Uterus (tissue), 7 donors: ENCODE measurements around a stretch of chr2.

DNA sequence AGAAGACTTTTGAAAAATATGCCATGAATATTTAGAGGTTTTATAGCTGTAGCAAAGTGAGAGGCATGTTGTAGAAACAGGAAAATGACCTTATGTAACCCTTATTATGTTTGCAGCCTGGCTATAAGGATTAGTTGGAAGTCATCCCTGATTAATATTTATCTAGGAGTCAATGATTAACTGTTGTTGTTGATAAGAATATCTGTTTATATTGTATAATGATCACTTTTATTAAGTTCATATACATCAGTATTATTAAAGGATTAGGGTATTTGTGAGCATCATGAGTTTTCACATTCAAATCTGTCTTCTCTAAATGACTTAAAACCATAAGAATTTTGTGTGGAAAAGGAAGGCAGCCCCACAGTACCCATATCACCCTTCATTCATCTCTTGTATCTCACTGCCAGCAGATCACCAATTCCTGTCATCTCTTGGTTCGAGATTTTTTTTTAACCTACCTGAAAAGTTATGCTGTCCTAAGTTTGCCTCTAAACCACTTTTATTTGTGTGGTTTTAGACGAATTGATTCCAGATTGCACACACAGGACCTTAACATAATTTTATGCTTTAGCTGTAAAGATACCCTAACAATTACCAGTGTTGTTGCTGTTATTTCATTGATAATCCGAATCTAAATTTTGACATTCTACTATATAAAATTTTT lies 32.1 kb downstream of the ABCG5 start:
- PRO-cap, 4 experiments: no peak in any of the 4 experiments
- RAMPAGE, long total RNA, 2 experiments: no peak in any of the 2 experiments
- RRBS: no CpG with 5 or more reads among the region's 3 CpGs

DNA sequence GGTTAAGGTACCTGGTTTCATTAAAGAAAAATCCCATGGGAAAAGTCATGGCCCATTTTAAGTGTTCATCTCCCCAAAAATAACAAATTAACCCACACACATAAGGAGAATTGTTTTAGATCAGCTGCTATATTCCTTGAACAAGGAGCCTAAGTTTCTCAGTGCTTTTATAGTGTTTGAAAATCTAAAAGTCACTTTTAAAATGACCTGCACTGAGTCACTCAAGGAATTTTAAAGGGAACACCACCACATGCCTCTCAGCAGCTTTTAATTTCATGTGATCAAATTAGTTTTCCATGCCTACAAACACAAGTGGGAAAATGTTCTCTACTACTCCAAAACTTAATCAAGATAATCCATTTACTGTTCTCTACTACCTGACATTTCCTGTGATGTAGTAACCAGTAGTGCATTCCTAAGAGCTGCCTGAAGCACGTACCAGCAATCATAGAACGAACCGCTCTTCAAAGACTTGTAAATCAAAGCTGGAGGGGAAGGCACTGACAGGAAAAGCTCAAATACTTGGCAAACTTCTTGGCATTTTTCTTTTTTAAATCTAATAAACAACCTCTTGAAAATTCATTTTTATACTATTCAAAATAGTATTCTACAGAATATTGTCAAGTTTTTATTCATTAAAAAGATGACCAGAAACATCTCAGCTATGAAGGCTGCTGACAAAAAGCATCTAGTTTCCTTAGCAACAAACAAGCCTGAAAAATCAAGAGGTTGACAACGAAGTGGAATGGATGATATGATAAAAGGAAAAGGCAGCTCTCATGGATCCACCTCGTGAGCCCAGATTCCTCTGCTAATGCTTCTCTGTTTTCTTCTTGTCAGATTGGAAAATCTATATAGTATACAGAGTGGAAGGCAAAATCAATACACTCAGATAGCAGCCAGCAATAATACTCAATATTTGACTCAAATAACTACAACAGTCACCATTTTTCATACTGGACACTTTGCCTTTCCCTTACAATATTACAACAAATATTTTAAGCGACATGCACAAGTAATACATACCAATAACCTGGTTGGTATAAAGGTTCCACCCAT lies 37.1 kb downstream of the LRPPRC start:
- PRO-cap, 4 experiments: no peak in any of the 4 experiments
- RAMPAGE, long total RNA, 2 experiments: start-site peak on the minus strand in 1 of 2 experiments, centred at position 330 of the sequence, 17 reads per replicate
- RRBS: no CpG with 5 or more reads among the region's 6 CpGs

DNA sequence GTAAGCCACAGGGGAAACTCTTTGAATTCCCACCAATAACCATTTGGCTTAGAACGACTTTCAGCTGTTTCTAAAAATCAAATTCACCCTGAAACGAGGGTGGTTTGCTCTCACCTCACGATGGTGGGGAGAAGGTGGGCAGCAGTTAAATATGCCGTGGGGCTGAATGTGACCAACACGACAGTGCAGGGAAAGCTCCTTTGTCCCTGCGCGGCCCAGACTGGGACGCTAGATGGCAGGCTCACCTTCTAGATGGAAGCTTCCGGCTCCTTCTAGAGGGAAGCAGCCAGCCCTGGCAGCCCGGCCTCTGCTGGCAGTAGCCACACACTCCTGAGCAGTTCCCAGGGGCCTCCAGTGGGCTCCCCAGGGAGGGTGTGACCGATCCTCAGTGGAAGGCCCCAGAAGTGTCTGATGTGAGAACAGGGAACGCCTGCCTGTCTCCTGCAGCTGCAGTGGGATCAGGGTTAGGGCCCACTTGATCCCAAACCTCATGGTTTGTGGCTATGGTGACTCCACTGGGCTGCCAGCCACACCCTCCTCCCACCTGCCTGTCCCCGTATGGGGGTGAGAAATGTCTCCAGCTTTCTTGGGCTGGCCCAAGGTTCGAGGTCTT lies 48.4 kb upstream of the LRPPRC start:
- PRO-cap, 4 experiments: peak in 1 of 4 experiments; most common plus-strand start position 401 of the sequence (in 1); most common minus-strand start position 222 of the sequence (in 1)
- RAMPAGE, long total RNA, 2 experiments: no peak in any of the 2 experiments
- RRBS: 17% methylated on average over 1 of the region's 14 CpGs

DNA sequence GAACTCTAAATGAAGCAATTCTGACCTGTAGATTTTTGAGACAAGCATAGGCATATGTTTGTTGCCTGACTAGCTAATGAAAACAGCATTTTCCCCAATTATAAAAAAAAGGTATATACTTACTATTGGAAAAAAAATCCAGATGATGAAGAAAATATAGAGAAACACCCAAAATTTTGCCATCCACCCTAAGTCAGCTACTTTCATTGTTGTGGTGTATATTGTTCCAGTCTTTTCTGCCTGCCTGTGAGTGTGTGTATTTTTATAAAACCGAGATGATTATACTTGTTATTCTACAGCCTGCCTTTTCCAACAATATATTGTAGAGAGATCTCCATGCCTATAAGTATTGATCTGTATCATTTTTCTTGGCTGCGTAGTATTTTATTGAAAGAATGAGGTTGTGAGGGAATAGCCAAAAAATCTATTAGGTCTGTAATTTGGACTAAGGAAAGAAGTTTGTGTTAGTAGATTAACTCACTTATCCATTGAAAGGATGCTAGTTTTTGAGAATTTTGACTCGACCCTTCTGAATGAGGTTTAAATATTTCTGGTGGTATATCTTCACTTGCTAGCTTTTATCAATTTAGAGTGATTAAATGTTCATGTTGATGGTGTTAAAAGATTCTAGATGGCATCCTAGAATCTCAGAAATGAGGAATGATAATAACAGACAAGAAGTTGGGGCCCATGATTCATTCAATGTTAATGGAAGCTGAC lies 34.9 kb downstream of the PPM1B start:
- PRO-cap, 4 experiments: no peak in any of the 4 experiments
- RAMPAGE, long total RNA, 2 experiments: no peak in any of the 2 experiments
- RRBS: no CpG with 5 or more reads among the region's 3 CpGs

DNA sequence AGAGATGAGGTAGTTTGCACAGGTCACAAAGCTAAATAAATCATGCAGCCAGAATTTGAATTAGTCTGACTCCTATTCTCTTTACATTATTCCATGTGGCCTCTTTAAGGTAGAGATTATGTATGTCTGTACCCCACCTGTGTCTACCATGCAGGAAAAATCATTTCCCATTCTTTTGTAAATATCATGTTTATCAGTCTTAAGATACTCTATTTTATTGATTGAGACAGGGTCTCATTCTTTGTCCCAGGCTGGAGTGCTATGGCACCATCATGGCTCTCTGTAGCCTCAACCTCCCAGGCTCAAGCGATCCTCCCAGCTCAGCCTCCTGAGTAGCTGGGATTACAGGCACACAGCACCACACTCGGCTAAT lies 52.7 kb upstream of the SLC3A1 start:
- PRO-cap, 4 experiments: no peak in any of the 4 experiments
- RAMPAGE, long total RNA, 2 experiments: start-site peak on the plus strand in 1 of 2 experiments, centred at position 314 of the sequence, 7 reads per replicate
- RRBS: no CpG with 5 or more reads among the region's 2 CpGs

DNA sequence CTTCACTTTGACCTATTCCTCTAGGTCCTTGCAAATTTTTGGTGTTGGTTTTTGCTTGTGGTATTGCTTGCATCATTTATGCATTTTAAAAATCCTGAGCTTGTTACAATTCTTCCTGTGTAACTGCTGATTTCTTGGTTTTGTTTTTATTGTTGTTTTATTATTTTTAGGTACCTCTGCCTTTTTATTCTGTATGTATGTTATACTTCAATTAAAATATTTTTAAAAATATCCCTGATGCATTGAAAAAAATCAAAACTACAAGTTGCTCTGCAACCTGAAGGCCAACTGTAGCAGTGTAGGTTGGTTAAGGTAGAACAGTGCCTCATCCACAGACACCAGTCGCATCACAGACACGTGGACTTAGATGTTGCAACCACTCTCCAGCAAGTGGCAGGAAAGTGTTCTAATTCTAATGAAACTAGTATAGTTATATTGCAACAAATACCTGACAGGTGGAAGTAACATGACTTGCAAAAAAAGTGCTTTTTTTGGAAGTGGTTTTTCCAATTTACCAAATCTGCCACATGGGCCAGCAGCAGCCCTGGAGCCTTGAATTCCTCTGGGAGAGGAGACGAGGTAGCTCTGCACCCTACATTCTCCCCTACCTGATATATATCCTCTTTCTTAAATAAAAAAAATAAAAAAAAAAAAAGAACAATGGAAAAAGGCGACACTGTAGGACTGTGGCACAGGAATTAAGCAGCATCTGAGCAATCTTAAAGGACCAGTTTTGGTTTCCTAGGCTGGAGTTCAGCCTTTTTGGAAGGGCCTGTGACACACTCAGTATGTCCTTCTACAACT lies 28.4 kb upstream of the SLC3A1 start:
- PRO-cap, 4 experiments: no peak in any of the 4 experiments
- RAMPAGE, long total RNA, 2 experiments: no peak in any of the 2 experiments
- RRBS: no CpG with 5 or more reads among the region's 4 CpGs

DNA sequence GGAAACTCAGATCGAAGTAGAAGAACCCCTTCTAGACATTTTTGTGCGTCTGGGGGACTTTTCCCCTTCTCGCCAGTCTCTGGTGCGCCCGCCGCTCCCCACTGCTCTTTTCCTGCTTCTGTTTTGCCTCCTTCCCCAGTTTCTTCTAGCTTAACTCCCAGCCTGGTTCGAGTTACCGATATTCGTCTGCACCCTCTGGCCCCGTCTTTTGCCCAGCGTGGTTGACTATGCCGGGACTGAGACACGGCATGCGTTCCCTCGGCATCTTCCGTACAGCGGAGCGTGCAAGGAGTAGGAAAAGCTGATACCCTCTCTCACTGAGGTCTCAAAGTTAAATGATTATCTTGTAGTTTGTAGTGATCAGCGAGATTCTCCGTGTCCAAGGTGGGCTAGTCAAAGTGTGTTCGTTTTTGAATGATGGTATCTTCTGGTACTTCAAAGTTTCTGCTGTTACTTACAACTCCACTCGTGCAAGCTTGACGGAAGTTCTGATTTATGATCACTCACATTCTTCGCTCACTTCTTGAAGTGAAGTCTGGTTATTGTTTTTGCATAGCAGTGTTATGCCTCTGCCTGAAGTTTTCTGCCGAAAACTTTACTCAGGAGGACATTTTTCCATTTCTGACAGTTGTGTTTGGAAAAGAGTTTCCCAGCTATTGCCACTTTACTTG lies 760 bp downstream of the CAMKMT start:
- PRO-cap, 4 experiments: peak in 3 of 4 experiments; most common plus-strand start position 181 of the sequence (in 1); most common minus-strand start position 147 of the sequence (in 3)
- RAMPAGE, long total RNA, 2 experiments: no peak in any of the 2 experiments
- RRBS: no CpG with 5 or more reads among the region's 25 CpGs

GRCh38 chr2:44778272-44779346 lies 162.9 kb upstream of the SIX3 start:
- PRO-cap, 4 experiments: no peak in any of the 4 experiments
- RAMPAGE, long total RNA, 2 experiments: no peak in any of the 2 experiments
- RRBS: no CpG with 5 or more reads among the region's 29 CpGs

- PRO-cap, 4 experiments: peak in 1 of 4 experiments; most common plus-strand start chr2:44944413 (in 1)
- RAMPAGE, long total RNA, 2 experiments: no peak in any of the 2 experiments
- RRBS: 4% methylated on average over 28 of the region's 34 CpGs
Measured at GRCh38 chr2:44944287-44944643, 2.8 kb downstream of the SIX3 start.

GRCh38 chr2:45257237-45257791 lies 248.1 kb upstream of the SIX2 start:
- PRO-cap, 4 experiments: no peak in any of the 4 experiments
- RAMPAGE, long total RNA, 2 experiments: no peak in any of the 2 experiments
- RRBS: no CpG with 5 or more reads among the region's 8 CpGs

DNA sequence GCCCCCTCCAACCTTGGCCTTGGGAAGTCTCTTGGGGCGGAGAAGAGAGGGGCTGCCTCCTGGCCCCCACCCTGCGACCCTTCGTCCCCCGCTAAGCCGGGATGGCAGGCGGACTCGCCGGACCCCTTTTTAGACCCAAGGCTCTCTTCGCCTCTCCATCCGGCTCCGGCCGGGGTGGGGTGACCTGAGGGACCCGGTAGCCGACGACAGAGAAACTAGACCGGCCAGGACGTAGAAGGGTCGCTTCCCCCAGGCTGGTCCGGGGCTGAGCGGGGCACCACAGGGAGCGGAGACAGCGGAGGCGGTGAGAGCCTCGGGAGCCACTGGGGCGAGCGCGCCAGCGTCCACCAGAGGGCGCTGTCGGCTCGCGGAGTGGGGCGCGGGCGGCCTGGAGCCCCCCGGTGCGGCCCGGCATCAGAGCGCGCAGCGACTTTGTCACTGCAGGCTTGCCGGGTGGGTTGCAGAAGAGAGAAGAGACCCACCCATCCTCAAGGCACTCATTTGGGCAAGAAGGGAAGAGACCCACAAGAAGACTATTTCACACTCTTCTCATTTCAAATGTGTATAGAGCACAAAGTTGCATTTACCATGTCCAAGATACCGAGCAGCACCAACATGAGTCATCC lies 7.9 kb upstream of the PRKCE start:
- PRO-cap, 4 experiments: peak in 1 of 4 experiments; most common plus-strand start position 365 of the sequence (in 1)
- RAMPAGE, long total RNA, 2 experiments: no peak in any of the 2 experiments
- RRBS: 2% methylated on average over 9 of the region's 43 CpGs

DNA sequence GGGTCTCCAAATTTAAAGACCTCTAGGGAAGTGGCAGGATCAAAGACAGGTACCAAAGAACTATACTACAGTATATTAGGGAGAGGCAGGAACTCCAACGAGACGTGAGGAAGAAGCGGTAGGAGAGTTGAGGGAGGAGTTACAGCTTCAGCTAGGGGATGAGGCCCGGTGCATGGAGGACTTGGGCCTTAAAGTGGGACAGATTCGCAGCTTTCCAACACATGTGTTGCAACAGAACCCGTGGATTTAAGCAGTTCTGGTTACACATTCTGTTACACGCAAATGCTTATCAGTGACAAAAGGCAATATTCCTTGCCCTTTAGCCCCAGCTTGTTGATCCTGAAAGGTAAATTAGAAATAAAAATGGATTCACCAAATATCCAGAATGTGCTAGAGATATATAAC lies 7.4 kb upstream of the PRKCE start:
- PRO-cap, 4 experiments: no peak in any of the 4 experiments
- RAMPAGE, long total RNA, 2 experiments: no peak in any of the 2 experiments
- RRBS: no CpG with 5 or more reads among the region's 7 CpGs

- PRO-cap, 4 experiments: no peak in any of the 4 experiments
- RAMPAGE, long total RNA, 2 experiments: no peak in any of the 2 experiments
- RRBS: no CpG with 5 or more reads among the region's 5 CpGs
Measured at GRCh38 chr2:45765956-45766298, 114.5 kb downstream of the PRKCE start.

DNA sequence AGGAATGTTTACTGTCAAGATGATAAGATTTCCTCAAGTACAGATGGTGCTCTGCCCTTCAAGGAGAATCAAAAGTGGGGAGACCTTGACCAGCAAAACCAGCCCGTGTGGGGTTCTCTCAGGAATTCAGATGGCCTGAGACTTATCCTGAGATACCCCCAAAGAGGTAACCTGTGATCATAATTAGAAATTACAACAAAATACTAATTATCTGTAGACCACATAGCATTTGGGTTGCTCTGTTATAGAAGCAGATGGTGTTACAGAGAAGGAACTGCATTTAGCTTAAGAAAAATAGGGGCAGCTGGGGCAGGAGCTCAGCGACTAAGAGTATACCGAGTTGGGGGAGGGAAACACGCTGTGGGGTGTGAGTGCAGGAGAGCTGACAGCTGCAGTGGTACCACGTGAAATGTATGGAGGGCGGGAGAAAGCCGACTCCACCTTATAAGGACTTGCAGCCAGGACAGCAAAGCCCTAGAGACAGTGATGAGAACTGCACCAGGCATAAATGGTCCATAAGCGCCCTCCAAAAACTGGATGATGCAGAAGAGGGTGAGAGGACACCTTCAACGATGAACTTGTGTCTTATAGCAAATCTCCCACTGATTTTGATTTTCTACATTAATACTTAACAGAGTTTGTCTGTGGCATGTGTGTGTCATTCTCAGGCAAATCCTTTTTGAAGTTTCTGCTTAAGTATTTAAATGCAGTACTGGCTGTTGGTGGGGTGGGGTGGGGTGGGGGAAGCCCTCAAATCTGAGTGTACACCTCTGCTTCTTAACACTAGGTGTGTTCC lies 237.6 kb downstream of the PRKCE start:
- PRO-cap, 4 experiments: no peak in any of the 4 experiments
- RAMPAGE, long total RNA, 2 experiments: no peak in any of the 2 experiments
- RRBS: no CpG with 5 or more reads among the region's 9 CpGs

- PRO-cap, 4 experiments: no peak in any of the 4 experiments
- RAMPAGE, long total RNA, 2 experiments: no peak in any of the 2 experiments
- RRBS: no CpG with 5 or more reads among the region's 9 CpGs
Measured at GRCh38 chr2:45897801-45898608, 246.5 kb downstream of the PRKCE start.

DNA sequence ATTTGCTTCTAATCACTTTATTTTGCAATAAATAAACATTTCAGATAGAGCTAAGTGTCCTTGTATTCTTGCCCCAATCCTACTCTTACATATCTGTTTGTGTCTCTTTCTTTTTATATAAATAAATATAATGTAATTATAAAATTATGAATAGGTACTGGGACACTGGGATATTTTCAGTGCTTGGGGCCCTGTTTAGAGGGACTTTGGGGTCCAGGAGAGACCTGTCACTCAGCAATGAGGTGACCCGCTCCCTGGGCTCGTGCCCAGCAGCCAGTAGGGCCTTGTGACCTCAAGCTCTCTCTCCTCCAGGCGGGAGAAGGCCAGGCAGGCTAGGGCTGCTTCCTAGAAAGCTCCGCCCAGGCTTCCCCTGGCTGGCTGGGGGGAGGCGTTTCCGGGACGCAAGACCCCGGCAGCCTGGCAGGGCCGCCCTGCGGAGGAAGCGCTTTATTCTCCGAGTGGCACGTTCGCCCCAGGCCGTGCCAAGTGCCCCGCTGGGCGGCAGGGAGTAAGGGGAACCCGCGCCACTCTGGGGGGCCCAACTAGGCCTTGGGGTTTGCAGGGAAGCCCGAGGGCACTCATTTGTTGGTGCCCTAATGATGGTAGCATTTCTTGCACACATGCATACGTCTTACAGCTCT lies 21.3 kb upstream of the EPAS1 start:
- PRO-cap, 4 experiments: peak in 4 of 4 experiments; most common plus-strand start position 450 of the sequence (in 4); most common minus-strand start position 304 of the sequence (in 3)
- RAMPAGE, long total RNA, 2 experiments: no peak in any of the 2 experiments
- RRBS: no CpG with 5 or more reads among the region's 21 CpGs

- PRO-cap, 4 experiments: peak in 1 of 4 experiments; most common plus-strand start chr2:46300118 (in 1)
- RAMPAGE, long total RNA, 2 experiments: no peak in any of the 2 experiments
- RRBS: no CpG with 5 or more reads among the region's 4 CpGs
Measured at GRCh38 chr2:46300097-46300401, 2.8 kb downstream of the EPAS1 start.

DNA sequence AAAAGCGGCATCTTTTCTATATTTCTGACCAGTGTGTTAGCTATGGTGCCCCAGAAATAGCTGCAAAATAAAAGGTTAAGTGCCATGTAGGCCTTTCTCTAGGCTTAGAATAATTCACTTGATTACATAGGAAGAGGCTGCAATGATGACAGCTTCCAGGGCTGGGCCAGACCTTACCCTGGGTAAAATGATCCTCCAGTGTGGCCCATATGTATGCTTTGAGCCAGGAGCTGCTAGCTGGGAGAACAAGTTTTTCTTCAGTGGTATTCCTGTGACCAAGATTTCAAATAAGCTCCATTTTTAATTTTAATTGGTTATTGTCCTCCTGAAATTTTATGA lies 21.8 kb downstream of the EPAS1 start:
- PRO-cap, 4 experiments: no peak in any of the 4 experiments
- RAMPAGE, long total RNA, 2 experiments: start-site peak on the plus strand in 1 of 2 experiments, centred at position 129 of the sequence, 5 reads per replicate
- RRBS: no CpG with 5 or more reads among the region's 1 CpG

GRCh38 chr2:46387231-46388212 lies 90.3 kb downstream of the EPAS1 start:
- PRO-cap, 4 experiments: no peak in any of the 4 experiments
- RAMPAGE, long total RNA, 2 experiments: no peak in any of the 2 experiments
- RRBS: no CpG with 5 or more reads among the region's 6 CpGs

DNA sequence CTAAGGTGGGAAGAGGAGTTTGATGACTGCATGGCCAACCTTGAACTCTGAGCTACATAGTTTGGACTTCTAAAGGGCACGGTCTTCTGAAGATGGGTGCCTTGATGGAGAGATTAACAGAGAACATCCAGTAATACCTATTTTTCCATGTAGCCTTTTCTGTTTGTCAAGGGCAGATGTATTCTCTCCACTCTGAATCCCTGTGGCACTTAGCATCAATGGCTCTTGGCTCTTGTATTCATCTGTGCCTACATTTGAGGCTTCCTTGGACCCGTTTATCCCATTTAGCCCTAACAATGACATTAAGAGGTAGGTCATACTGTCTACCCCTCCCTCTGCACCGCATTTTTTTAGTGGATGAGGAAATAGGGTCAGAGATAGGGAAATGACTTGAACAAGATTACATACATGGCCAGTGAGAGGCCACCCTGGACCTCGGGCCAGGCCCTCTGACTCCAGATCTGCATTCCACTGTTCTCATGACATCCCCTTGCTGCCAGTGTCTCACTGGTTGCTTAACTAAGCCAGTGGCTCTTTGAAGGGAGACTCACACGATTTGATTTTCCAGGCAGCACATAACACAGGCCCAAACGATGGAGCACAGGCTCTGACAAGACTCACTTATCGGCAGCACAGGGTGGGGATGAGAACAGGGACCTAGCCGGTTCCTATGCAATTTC lies 19.2 kb upstream of the ATP6V1E2 start:
- PRO-cap, 4 experiments: no peak in any of the 4 experiments
- RAMPAGE, long total RNA, 2 experiments: start-site peak on the plus strand in 1 of 2 experiments, centred at position 167 of the sequence, 8 reads per replicate
- RRBS: no CpG with 5 or more reads among the region's 8 CpGs